Bronchial lymph node (tissue), 1 donor: ENCODE data around the genes ZC3H12A, GNL2 and MANEAL.

DNA sequence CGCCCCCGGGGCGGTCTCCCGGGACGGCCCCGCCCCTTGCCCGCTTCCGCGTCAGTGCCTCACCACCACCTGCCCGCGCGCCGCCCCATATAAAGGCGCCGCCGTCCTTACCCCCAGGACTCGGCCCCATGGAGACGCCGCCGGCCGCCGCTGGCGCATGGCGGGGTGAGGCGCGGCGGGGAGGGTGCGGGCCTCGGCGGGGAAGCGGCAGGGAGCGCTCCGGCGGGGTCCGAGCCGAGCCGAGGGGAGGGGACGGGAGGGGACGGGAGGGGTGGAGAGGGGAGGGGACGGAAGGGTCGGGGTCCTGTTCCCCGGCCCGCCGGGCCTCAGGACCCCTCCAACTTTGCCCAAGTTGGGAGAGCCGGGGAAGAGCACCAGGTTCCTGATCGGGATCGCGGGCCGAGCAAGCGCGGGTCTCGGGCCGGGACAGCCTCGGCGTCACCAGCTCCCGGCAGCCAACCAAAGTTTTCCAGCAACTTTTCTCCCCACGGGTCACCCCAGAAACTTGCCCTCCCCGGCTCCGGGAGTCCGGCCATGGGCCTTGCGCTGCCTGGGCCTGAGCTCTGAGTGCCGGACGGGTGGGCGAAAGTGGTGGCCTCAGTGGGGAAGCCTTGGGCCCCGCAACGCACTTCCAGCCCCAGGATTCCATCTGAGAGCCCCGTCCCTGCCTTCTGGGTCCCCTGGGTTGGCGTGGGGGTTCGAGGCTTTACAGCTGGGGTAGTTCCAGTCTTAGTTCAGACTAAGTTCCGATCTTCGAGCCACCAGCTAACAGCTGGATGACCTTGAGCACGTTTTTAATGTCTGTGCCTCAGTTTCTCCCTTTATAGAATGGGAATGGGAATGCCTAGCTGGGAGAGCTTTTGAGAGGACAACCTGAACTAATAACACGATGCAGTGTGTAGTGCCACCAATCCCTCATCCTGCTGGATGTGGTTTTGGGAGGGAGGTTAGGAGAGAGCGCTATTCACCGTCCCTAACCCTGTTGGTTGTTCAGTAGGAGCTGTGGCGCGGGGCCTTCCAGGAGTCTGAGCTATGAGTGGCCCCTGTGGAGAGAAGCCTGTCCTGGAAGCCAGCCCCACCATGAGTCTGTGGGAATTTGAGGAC lies at the start of gene ZC3H12A:
Gene ZC3H12A, plus strand, starts transcription at position 116 of the 1,104 bp plus-strand sequence.
- PRO-cap = bidirectional peak, plus-strand start at position 116 of the sequence, minus-strand start outside the sequence; unidirectional peak, plus-strand start at position 355 of the sequence

GRCh38 chr1:37595271-37596473 lies at the start of gene GNL2:
Gene GNL2 (minus strand): TSS chr1:37595937.
- PRO-cap = bidirectional peak, plus-strand start at chr1:37596109, minus-strand start at chr1:37595931

DNA sequence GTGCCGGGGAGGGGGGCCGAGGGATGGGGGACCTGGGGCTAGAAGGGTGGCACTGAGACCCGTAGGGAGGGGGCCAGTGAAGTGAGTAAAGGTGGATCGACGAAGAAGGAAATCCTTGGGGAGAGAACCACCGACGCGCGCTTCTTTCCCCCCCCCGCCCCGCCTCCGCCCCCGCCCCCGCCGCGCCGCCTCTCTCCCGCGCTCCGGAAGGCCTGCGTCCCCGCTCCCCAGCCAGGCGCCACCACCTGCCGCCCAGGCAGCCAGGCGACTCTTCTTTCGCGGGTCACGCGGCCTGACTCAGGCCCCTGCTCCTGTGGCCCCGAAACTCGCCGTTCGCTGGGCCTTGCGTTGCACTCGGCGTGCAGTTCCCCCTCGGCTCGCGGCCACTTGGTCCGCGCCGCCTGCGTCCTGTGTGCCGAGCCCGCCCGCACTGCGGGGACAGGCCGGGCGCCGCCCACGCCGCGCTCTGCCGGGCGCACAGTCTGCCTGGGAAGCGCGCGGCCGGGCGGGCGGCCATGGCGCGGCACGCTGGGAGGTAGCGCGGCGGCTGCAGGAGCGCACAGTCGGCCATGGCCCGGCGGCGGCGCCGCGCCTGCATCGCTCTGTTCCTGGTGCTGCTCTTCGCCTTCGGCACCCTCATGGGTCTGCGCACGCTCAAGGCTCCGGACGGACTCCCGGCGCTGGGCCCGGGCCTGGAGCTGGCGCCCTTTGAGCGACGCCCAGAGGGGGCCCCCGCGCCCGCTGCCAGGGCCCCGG lies at the start of gene MANEAL:
Gene MANEAL, plus strand, starts transcription at position 234 of the 756 bp plus-strand sequence.
- PRO-cap = bidirectional peak, plus-strand start at position 478 of the sequence, minus-strand start at position 379 of the sequence

GRCh38 chr1:37889520-37889822 lies 30.1 kb upstream of the MTF1 start:
- PRO-cap = no peak

GRCh38 chr1:38246928-38247284 lies 200.3 kb upstream of the POU3F1 start:
- PRO-cap = no peak

- PRO-cap = no peak
Observed at GRCh38 chr1:38425322-38425755, 378.7 kb upstream of the POU3F1 start.

GRCh38 chr1:38559148-38560078 lies 300.2 kb downstream of the RRAGC start:
- PRO-cap = bidirectional peak, plus-strand start at chr1:38559634, minus-strand start at chr1:38559536; bidirectional peak, plus-strand start at chr1:38559889, minus-strand start at chr1:38559761

GRCh38 chr1:38803789-38804712 lies 55.5 kb downstream of the RRAGC start:
- PRO-cap = no peak

GRCh38 chr1:38872521-38872906 lies 634 bp downstream of the MYCBP start:
- PRO-cap = no peak

GRCh38 chr1:38908895-38909230 lies 27.5 kb upstream of the GJA9 start:
- PRO-cap = unidirectional peak, minus-strand start at chr1:38909124

- PRO-cap = bidirectional peak, plus-strand start at chr1:39106039, minus-strand start at chr1:39105861; bidirectional peak, plus-strand start at chr1:39106240, minus-strand start at chr1:39106156
Observed at GRCh38 chr1:39105716-39106339, 79.7 kb downstream of the NDUFS5 start.

DNA sequence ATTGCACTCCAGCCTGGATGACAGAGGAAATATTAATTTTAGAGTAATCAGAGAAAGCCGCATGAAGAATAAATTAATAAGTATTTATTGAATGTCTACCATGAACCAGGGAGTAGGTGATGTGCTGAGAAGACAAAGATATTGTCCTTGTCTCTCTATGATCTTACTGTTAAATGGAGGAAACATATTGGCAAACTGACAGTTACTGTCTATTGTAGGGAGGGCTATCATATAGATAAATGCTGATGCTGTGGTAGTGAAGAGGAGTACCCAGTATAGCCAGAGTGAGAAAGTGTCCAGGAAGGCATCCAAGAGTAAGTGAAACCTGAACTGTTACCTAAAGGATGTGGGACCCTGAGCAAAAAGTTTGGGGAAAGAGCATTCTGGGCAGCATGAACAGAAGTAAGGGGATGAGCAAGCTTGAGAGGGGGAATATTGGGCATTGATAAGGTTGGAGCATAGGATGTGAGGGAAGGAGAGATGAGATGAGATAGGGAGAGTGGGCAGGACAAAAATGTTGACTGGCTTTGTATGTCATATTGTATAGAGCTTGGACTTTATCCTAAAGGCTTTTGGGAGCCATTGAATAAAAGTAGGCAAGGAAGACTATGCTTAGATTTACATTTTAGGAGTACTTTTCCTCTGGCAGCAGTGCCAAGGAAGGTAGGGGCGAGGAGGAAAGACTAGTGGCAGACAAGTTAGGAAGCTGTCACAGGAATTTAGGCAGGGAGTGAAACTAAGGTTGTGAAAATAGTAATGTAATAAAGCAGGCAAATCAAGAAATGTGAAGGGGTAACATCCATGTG lies 88.6 kb downstream of the NDUFS5 start:
- PRO-cap = no peak

DNA sequence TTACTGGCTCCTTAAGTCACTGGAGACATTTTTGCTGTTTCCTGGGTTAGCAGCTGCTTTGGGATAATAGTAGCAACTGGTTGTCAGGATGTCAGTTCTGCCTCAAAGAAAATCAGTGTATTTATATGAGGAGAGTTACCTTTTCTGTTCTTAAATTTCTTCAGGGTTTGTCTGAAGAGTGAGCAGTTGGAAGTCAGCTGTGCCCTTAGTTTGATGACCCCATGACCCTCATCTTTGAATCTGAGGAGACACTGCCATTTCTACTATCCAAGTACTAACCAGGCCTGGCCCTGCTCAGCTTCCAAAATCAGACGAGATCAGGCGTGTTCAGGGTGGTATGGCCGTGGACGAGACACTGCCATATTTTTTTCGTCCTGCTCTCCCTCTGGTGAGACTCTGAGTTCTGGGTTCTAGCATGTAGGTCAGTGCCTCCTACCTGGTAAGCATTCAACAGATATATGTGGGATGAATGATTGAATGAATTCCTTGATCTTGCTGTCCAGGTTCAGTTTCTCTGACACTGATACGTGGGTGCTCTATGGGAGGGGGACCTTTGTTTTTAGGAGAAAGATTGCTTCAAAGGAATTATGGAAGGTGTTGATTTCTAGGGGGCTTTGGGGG lies 50.4 kb upstream of the MACF1 start:
- PRO-cap = no peak

- PRO-cap = no peak
Observed at GRCh38 chr1:39281972-39282629, 77.6 kb downstream of the MACF1 start.

- PRO-cap = no peak
Observed at GRCh38 chr1:39333473-39334223, 129.2 kb downstream of the MACF1 start.

DNA sequence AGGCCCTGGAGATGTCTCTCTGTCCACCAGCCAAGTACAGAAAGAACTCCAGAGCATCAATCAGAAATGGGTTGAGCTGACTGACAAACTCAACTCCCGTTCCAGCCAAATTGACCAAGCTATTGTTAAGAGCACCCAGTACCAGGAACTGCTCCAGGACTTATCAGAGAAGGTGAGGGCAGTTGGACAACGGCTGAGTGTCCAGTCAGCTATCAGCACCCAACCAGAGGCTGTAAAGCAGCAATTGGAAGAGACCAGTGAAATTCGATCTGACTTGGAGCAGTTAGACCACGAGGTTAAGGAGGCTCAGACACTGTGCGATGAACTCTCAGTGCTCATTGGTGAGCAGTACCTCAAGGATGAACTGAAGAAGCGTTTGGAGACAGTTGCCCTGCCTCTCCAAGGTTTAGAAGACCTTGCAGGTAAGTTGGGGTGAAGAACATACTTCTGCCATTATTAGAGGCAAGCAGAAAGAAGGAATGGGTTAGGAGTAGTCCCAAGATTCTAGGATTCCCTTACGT lies 105.9 kb upstream of the BMP8A start:
- PRO-cap = no peak

GRCh38 chr1:39460394-39460916 lies 31.0 kb upstream of the BMP8A start:
- PRO-cap = no peak

GRCh38 chr1:39526939-39527697 lies 35.7 kb downstream of the BMP8A start:
- PRO-cap = no peak

DNA sequence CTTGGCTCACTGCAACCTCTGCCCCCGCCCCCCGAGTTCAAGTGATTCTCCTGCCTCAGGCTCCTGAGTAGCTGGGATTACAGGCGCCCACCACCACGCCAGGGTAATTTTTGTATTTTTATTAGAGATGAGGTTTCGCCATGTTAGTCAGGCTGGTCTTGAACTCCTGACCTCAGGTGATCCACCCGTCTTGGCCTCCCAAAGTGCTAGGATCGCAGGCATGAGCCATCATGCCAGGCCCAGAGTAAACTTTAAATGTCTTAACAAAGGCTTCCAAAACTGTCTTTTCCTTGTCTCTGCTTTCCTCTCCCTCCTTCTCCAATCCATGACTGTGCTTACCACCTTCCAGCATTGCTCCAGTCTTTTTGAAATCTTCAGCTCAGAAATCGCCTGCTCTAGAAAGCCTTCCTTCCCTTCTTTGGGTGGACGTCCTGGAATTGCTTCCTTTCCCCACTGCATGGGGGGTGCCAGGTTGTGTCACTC lies 17.4 kb upstream of the PABPC4 start:
- PRO-cap = no peak

DNA sequence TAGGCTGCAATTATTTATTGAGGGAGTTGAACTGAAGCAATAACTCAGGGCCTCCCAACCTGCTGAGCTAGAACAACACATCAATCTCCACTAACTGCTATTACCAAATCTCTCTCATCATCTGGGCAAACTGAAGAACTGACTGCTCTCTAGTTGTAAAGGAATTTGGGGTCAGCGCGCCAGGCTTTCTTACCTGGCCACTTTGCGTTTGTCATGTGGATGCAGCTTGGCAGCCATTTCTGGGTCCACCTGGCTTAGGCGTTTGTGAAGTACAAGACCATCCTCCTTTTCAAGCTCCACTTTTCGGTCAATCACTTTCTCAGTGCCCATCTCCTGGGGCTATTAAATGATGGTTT lies 30.8 kb downstream of the TRIT1 start:
- PRO-cap = no peak